ENCODE data around the gene KRT36.

DNA sequence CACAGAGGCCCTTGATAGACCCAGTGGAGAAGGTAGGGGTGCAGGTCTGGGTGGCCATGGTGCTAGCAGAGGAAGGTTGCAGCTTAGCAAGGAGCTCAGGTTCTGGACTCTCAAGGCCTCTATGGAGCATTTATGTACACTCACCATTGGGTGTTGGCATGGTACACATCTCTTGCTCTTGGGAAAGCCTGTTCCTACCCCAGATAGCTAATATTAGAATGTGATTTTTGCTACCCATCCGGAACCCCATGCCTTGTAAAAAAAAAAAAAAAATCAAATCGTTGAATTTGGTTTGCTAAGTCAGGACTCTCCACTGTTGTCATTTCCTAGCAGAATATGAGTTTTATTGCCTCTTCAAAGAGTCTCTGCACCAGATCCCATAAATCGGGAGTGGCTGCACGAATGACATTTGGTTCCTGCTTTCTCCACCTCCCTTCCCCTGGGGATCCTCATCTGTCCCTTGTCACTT lies at the start of gene KRT36:
TSS of gene KRT36 (minus strand) at position 104 of the 469 bp plus-strand sequence.
- PRO-cap, result no peak
- RAMPAGE, long total RNA, result no peak

- PRO-cap, result no peak
- RAMPAGE, long total RNA, result no peak
Measured at GRCh38 chr17:41492374-41492948, 2.8 kb upstream of the KRT36 start.

- PRO-cap, result no peak
- RAMPAGE, long total RNA, result no peak
Measured at GRCh38 chr17:41526767-41527122, 1.4 kb downstream of the KRT19 start.

DNA sequence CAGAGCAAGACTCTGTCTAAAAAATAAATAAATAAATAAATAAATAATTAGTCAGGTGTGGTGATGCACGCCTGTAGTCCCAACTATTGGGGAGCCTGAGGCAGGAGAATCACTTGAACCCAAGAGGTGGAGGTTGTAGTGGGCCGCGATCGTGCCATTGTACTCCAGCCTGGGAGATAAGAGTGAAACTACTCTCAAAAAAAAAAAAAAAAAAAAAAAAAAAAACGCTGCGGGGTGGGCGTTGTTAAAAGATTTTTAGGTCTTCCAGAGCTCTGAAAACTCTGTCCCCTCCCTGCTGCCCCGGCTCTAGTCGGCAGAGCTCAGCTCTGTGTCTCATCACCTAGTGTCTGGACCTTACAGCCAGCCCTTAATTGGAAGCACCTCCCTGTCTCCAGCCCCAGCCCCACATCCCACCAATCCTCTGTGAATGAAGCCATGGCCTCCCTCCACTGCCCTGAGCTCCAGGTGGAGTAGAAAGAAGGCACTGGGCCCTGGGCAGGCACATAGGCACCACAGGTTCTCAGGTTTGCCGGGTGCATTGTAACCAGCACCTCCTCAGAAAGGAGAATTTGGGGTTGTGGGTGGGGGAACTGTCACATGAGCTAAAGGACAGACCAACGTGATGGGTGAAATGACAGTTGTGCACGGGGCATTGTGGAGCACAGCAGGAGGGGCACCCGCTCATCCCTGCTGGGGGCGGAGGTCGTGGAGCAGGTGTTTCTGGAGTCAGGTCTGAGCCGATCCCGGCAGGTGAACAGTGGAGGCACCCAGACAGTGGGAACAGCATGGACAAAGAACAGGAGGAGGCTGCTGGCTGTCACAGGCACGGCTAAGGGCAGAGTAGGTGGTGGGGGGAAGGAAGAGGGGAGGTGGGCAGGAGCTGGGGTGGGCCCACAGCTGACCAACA lies 19.1 kb upstream of the HAP1 start:
- PRO-cap, result no peak
- RAMPAGE, long total RNA, result no peak

DNA sequence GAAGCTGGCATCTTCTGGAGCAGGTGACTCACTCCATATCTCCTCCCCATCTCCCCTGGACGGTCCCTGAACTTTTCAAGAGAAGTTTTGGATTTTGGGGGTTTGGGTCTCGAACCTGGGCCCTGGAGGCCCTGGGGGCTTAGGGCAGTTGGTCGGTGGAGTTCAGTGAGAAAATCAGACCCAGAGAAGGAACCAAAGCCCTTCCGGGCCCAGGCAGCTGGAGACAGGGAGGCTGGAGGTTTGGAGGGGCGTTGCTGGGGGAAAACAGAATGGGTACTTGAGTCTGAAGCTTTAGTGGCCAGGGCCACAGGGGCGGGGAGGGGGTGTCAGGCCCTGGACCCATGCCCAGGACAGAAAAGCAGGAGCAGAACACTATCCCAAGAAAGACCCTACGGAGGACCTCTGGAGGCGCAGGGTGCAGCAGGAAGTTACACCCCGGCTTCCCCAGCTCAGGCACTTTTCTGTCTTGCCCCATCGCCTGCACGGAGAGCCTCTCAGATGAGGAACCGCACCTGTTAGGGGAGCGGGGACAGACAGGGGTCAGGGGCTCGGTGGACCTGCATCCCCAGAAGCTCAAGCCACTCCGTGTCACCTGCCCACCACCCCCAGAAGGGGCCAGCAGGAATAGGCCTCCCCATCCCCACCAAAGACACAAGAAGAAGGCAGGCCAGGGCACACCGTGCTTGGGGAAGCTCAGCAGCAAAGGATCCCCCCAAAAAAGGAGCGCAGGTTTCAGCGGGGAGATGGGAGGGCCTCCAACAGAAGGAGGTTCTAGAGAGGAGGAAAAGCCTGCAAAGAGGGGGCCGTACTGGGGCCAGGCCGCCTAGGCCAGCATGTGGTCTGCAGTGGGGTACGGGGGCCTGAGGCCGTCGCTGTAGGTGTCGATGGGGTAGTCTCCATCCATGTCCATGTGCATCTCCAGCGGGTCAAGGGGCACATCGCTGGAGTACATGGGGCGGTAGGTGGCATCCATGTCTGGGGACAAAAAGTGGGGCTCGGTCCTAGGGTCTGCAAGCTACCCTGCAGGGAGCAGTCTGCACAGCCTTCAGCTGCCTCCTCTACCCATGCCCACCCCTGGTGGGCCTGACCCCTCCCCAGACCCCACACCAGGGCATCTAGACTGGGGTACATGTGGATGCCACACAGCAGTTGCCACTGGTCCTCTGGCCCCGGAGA lies 20.9 kb upstream of the HAP1 start:
- PRO-cap, result no peak
- RAMPAGE, long total RNA, result no peak

GRCh38 chr17:41822127-41822694 lies 9.4 kb downstream of the FKBP10 start:
- PRO-cap, result no peak
- RAMPAGE, long total RNA, result no peak

- PRO-cap, result no peak
- RAMPAGE, long total RNA, result no peak
Measured at GRCh38 chr17:41908818-41909366, 9.9 kb downstream of the ACLY start.

GRCh38 chr17:41919498-41919859 lies 728 bp upstream of the ACLY start:
- PRO-cap, result no peak
- RAMPAGE, long total RNA, result no peak

DNA sequence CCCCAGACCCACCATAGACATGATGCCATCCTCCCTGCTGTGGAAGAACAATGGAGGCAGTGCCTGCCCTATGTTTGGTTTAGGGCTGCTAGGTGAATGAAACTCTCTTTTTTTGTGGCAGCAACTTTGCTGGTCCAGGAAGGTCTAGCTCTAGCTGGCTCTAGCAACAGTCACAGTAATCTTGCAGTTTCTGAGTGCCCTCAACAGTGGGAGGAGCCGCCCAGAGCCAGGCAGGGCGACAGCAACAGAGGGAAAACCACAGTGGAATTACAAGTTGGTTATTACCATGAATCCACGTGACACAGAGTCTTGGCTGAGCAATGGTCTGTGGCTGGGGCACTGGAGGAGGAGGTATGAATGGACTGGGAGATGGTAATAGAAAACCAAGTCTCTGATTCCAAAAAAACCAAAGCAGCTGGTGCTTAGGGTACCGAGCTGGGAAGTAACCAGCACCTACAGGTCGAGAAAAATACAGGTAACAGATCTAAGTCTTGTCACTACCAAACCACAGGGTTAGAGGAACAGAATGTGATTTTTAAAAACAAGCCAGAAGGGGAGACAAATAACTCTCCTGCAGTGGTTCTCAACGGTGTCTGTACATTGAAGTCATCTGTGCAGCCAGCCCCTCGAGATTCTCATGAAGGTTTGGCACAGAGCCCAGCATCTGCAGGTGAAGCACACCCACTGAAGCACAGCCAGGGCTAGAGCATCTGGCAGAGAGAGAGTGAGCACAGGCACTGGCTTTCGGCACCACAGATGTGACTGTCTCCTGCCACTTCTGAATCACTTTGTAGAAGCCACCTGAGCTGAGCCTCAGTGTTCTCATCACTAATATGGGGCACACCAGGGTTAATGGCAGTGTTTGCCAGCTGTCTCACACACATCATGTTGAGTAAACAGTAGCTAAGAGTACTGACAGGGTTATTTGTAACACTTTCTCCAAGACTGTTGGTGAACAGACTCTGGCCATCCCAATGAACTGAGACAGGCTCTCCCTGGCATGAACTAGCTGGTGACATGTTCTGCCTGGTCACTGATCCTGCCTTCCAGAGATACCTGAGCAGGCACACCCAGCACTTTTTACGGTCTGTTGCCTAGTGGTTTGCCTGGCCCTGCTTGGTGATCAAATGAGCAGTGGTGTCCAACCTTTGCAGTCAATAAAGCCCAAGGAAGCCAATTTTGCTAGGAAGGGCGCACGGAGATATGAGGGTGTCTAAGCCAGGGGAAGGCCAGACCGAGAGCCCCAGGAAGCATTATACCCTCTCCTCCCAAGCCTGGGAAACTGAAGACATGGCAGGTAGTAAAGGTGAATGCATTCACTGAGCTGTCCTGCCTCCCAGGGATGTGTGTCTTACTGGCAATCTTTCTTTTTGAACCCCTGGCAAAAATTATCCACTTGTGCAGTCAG lies 10.8 kb downstream of the HSPB9 start:
- PRO-cap, result bidirectional peak, plus-strand start at position 692 of the sequence, minus-strand start at position 602 of the sequence; bidirectional peak, plus-strand start at position 775 of the sequence, minus-strand start at position 764 of the sequence
- RAMPAGE, long total RNA, result no peak

DNA sequence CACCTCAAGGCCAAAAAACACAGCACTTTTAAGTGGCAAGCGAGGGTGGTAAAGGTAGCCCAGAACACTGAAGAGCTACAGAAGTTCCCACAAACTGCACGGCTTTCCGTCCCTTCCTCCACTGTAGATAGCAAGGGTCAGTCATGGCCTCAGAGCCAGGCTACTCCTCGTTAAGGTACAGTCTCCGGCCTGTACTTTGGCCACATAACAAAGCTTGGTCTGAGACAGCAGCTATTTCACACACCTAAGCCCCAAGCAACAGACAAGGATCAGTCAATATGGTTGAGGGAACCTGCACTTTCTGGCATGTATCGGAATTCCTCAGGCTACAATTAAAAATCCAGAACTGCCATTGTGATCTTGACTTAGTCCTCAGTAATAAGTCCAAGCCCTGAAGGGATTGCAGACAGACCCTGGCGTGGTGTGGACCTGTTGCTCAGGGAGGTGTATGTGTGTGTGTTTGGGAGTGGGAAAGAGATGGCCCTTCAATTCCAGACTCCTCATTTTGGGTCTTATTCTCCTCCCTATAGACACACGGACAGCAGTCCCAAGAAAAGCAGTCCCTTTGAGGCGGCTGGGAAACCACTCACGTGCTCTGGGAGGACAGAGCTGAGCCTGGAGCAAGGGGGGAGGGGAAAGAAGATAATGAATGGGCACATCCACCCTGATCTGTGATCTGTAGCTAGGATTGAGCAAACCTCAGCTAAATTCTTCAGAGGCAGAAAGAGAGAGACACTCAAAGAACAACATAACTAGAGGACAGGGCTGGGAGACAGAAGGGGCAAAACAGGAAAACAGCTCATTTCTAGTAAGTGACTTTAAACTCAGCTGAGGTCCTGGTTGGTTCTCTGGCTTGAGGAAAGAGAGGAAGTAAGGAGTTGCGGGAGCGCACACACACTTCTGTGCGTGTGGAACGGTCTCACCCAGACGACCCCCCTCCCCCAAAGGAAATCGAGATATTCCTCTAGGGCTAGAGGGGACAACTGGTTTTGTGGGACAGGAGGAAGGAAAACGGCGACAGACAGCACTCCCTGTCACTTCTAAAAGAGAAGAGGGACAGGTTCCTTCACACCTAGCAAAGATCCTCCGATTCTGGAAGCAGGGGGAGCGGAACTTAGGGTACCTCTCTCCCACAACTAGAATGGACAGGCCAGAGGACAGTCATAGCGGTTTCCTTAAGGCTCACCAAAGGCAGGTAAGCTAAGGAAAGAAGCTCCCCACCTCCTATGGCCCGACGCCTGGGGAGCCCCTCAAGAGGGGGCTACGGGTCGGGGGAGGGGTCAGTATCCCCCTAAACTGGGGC lies 823 bp downstream of the RAB5C start:
- PRO-cap, result no peak
- RAMPAGE, long total RNA, result no peak

DNA sequence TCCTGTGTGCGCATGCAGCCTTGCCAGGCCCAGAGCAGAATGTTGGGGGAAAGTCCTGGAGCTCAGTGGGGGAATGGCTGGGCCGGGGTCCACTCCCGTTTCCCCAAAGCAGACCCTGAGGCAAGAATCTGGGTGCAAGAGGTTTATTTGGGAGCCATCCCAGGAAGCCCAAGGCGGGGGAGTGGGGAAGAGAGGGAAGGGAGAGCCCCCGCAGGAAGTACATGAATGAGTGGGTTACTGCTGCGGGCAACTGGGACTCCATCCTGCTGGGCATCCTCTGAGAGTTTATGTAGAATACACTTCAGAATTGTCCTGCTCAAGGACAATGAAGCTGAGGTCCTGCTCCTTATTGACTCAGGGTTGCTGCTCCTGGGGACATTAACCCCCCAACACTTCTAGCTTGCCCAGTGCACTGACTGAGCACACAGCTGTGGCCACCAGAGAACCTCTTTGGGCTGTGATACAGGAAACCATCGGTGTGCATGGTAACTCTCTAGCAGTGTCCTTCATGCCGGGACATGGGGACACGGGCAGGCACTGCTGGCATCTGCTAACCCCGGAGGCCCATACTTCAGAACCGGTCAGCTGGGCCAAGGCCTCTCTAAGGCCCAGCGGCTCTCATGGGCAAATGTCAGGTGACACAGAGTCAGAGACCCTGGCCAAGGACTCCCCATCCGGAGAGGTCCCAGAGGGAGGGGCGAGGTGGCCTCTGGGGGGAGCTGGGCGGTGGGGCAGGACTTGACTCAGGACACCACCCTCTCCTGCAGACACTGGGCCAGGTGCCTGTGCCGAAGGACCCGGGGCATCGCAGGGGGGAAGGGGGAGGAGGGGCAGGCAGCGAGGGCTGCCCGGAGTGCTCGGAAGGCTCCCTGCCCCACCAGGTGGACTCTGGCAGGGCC lies 4.0 kb upstream of the HCRT start:
- PRO-cap, result no peak
- RAMPAGE, long total RNA, result no peak

DNA sequence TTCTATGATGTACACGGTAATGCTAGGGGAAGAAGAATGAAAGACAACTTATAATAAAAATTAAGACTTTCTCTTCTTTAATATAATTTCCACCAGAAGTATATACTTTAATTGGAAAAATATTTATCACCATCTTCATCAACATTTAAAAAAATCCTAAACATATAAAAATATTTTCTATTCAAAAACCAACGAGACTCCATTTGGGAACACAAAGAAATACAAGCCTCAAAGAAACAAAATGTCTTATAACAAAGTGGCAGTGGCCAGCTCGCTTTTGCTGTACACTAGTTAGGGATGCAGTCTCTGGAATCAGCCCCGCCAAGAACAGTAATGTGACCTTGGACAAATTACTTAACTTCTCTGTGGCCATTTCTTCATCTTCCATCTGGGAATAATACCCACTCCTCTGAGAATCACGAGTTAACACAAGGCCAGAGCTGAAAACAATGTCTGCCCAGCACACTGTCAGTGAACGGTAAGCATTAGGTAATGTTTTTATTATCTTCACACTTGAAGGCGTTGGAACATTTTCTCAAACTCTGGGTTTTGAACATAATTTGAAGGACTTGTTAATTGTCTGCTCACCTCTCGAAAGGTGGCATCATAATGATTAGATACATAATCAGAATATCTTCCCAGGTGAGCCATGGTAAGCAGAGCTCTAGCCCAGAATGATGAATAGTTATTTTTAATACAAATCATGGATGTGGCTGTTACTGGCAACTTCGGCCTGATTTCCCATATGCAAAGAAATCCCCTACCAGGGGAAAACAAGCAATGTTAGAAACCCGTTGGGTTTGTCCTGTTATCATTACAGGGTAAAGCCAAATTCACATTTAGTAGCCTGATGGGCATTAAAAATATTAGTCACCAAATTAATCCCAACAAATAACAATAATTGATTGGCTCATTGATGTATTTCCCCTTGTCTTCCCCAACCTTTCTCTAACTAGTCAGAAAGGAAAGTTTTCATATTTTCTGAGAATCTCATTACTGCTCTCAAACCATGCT lies 5.4 kb downstream of the STAT5B start:
- PRO-cap, result no peak
- RAMPAGE, long total RNA, result no peak

DNA sequence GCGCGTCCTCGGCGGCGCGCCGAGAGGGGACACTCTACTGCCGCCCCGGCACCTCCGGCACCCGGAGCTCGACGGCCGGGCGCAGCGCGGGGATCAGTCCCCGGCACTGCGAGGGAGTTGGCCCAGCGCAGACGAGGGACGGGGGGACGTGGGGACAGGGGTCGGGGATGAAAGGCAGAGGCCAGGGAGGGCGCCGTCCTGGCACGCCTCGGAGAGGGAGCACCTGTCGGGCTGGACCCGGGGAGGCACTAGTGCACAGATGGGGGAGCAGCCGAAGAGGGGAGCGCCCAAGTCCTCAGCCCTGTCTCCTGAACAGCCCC lies 276 bp downstream of the STAT5A start:
- PRO-cap, result no peak
- RAMPAGE, long total RNA, result no peak

DNA sequence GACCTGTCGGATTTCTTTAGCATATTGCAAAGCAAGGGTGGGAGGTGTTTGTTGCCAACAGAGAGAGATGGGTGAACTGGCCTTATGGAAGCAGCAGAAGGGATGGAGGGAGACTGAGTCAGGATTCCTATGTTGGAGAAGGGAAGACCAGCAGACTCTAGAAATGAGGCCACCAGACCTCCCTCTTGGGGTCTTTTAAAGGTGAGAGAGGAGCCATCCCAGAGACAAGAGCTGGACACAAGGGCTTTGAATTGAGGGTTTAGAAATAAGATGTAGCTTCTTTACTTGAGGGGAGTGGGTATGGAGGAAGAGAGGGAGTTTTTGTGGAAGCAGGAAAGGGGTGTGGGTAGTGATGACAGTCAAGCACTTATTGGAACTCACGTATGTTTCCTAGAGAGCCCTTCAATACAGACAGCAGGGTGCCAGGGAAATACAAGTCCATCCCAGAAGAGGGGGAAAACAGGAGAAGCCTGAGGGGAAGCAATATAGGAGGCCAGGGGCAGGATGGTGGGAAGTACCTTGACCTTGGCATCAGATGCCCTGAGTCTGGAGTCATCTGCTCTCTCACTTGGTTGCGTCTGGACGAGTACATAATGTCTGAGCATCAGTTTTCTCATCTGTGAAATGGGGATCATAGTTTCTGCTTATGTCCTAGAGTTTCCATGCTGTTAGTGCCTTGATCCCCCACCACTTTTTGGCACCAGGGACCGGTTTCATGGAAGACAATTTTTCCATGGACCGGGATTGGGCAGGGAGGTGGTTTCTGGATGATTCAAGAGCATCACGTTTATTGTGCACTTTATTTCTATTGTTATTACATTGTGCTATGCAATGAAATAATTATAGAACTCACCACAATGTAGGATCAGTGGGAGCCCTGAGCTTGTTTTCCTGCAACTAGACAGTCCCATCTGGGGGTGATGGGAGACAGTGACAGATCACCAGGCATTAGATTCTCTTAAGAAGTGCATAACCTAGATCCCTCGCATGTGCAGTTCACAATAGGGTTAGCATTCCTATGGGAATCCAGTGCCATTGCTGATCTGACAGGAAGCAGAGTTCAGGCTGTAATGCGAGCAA lies 2.2 kb downstream of the STAT5A start:
- PRO-cap, result no peak
- RAMPAGE, long total RNA, result no peak

DNA sequence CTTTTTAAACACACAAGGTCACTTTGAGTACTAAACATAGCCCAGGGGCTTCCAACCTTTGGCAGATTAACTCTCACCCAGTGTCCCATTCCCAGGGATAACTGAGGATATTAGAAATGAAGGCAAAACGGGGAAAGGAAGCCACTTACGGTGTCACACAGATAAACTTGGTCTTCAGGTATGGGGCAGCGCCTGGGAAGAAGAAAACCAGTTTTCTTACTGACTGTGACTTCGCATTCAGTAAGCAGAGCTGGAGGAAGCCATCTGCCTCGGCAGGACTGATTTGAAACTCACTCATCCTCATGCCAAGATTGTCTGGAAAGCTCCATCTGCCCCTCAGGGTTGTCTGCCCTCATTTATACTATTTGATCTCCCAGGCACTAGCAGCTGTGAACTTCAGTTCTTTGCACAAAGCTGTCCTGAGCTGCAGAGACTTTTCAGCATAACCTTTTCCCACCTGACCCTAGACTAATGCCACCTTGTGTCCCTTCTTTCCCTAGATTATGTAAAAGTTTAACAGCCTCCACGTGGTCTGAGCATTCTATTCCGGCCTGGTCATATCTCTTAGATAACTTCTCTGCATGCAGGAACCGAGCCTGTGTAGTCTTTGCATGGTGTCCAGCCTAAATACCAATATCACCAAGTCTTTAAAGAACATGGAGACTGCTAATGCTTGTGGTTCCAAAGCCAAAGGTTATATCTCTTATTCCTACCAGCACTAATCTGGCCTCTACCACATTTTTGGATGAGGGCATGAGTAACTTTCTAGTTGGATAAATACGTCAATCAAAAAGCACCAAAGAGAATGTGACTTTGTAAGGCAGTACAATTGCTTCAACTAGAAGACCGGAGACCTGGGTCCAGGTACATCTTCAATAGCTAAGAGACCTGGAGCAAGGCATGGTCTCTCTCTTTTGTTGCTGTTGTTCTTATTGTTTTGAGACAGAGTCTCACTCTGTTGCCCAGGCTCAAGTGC lies 29.0 kb downstream of the STAT5A start:
- PRO-cap, result no peak
- RAMPAGE, long total RNA, result no peak

- PRO-cap, result no peak
- RAMPAGE, long total RNA, result no peak
Measured at GRCh38 chr17:42340565-42340783, 47.8 kb downstream of the STAT3 start.

DNA sequence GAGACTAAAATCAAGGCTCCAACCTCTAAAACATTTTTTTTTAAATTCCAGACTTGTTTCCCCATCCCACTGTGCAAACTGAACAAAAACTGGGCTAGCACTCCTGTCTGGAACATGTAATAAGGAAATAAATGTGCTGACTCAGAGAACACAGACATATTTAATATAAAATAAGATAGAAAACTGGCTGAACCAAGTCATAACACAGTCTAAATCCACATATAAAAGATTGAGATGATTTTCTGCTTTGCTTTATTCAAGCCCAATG lies 1.5 kb downstream of the STAT3 start:
- PRO-cap, result no peak
- RAMPAGE, long total RNA, result no peak

- PRO-cap, result no peak
- RAMPAGE, long total RNA, result no peak
Measured at GRCh38 chr17:42405024-42405501, 16.8 kb upstream of the STAT3 start.

- PRO-cap, result no peak
- RAMPAGE, long total RNA, result no peak
Measured at GRCh38 chr17:42409258-42410647, 13.3 kb downstream of the CAVIN1 start.

GRCh38 chr17:42441545-42442354 lies 16.9 kb upstream of the ATP6V0A1 start:
- PRO-cap, result no peak
- RAMPAGE, long total RNA, result no peak